Metanephros (tissue), 2 donors: ENCODE data around the genes SH3YL1 and TMEM18.

DNA sequence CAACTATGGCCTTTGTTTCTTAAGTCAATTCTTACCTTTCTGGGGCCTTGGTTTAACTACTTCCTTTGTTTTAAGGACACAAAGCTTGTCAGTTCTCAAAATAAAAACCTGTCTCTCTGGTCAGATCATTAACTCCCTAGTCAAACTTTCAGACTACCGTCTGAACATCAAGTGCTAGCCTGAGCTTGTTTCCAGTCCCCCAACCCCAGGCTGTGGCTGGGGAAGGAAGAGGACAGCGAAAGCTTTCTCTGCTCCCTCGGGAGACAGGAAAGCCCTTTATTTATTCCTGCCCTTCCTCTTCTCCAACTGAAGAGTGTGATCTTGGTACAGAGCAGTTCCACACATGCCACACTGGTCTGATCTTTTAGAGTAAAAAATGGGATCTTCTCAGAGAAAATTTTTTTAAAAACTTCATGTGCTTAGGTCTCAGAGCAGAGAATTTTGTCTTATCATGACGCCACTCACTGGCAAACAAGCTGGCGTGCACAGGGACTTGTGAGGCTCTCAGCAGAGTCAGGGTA is 1.6 kb downstream of the SH3YL1 start:
- RAMPAGE, long total RNA, result no peak

DNA sequence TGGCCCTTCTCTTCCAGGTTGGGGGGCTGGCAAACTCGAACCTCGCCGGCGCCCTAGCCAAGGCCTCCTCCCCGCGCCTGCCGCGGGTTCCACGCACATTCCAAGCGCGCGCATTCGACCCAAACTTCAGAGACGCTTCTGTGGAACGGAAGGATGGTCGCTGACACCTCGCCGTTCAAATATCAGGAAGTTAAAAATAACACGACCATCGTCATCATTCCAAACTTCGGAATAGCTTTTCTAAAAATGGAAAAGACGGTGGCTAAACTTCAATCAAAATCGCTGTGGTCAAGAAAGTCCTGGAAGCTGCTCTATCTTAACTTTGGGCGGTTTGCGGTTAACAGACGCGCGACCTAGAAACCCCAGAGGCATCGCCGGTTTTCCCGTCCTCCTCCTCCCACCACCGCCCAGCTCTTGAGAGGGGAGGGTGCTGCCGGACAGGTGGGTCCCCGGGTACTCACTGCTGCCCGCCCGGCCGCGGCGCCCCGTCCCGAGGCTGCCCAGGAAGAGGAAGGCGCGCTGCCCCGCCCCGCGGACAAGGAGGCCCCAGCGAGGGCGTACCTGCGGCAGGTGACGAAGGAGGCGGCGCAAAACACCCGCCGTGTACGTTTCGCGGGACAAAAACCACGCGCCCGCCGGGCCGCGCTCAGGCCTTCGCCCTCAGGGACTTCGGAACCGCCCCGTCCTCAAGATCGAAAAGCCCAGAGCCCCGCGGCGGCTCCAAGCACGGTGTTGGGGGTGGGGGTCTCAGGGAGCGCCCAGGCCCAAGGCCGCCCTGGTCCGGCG is at the start of gene SH3YL1:
Gene SH3YL1 (minus strand): TSS at position 510 of the 786 bp plus-strand sequence.
- RAMPAGE, long total RNA, result no peak

GRCh38 chr2:441329-441968 is 153.6 kb upstream of the ALKAL2 start:
- RAMPAGE, long total RNA, result no peak

DNA sequence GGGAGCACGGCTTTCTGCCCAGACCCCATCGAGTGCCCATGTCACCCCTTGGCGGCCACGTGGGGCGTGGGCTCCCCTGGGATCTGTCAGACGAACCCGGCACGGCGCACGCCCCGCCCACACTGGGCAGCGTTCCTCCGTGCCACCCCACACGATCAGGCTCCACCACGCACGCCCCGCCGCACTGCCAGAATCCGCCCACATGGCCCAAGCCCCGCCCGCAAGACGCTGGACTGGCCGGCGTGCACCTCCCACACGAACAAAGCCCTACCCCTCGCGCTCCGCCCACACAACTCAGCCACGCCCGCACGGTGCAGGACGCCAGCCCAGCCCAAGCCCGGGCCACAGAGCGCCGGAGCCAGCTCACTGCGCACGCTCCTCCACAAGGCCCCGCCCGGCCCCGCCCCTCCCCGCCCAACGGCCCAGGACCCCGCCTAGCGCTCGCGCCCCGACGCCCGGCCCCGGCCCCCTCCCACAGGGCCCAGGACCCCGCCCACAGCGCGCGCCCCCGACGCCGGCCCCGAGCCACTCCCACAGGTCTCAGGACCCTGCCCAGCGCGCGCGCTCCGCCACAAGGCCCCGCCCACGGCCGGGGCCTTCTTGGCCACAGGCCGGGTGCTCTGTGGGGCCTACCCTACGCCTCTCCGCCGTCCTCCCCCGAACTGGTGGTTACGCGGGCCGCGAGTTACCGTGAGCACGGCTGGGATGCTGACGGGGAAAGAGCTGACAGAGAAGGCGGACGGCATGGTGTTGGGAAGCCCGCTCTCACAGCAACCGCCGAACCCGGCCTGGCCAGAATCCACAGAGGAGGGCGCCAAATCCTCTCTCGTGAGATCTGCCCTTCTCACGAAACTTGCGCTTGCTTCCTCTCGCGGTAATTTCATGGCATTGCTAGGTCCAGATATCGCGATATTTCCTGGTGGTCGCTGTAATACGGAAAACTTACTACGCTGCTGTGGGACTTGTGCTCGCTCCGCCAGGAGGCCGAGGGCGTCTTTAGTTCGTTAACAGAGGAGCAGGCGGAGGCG is at the start of gene TMEM18:
Gene TMEM18 (minus strand): TSS at position 807 of the 1,028 bp plus-strand sequence.
- RAMPAGE, long total RNA, result start-site peak on the minus strand centred at position 796 of the sequence, 54 bp wide, 1,477 and 134 reads in 2 replicates

DNA sequence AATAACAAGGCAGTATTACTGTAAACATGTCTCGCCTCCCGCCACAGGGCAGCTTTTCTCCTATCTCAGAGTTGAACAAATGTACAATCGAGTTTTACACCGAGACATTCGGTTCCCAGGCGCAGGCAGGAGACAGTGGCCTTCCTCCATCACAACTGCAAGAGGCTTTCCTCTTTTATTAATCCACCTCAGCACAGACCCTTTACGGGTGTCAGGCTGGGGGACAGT is 25.6 kb upstream of the TMEM18 start:
- RAMPAGE, long total RNA, result no peak

DNA sequence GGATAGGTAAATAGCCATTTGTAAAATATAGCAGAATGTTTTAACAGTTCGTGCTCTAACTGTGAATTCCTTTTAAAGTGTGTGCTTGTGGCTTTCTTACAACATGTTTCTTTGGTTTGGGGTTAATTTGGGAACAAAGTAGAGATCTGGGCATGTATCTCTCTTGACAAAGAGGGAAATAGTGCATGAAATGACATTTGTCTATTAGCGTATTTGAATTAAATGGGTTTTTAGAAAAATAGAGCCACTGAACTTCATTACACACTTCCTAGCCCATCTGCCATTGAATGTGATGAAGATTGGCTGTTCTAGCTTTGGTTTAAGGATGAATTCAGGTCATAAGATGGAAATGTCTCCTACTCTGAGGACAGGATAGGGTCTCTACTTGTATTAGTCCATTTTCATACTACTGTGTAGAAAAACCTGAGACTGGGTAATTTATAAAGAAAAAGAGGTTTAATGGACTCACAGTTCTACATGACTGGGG is 202.1 kb upstream of the TPO start:
- RAMPAGE, long total RNA, result no peak

GRCh38 chr2:1244768-1244984 is 168.6 kb upstream of the TPO start:
- RAMPAGE, long total RNA, result no peak

DNA sequence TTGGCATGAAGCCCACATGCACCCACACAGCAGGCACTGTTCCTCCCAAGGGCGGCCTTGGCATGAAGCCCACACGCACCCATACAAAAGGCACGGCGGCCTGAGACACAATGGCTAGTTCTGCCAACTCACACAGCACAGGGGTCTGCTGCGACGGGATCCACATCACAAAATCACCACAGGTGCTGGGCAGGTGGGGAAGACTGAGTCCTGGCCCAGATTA is 46.6 kb upstream of the TPO start:
- RAMPAGE, long total RNA, result no peak

DNA sequence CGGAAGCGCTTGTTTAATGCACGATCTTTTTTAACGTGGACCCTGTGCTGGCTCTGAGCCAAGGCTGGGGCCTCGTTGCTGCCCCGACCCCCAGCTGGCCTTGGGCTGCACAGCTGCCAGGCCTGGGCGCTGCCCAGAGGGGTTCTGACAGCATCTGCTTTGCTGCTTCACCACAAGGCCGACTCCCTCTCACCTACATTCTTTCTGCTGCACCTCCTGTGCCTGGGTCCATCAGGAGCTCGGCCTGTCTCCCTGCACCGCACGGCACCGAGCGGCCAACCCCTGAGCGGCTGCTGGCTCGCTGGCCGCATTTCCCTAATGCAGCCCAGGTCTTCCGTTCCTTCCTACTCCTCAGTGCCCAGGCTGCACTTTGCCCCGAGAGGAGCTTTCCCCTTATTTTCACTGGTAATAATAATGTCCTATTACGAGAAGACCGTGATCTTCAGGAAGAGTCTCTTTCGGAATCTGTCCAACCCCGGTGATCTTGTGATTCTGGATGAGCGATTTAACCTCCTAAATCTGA is 62.5 kb downstream of the TPO start:
- RAMPAGE, long total RNA, result no peak

DNA sequence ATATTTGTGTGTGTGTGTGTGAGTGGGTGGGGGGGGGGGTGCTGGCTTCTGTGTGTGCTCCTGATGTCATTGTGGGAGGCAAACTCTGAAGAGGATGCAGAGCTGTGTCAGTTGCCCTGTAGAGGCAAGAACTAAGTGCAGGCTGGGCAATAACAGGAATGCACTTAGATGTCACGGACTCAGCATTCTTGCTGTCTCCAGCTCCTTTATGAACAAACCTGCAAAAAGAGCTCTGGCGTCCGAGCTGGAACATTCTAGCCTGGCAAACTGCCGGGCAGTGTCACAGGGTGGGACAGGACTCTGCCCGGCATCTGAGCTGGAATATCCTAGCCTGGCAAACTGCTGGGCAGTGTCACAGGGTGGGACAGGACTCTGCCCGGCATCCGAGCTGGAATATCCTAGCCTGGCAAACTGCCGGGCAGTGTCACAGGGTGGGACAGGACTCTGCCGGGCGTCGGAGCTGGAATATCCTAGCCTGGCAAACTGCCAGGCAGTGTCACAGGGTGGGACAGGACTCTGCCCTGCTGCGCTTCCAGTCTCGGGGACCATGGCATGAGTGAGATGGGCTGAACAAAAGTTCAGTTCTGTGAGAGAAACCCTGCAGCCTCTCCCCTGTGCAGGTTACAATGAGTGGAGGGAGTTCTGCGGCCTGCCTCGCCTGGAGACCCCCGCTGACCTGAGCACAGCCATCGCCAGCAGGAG is 80.1 kb downstream of the TPO start:
- RAMPAGE, long total RNA, result no peak

DNA sequence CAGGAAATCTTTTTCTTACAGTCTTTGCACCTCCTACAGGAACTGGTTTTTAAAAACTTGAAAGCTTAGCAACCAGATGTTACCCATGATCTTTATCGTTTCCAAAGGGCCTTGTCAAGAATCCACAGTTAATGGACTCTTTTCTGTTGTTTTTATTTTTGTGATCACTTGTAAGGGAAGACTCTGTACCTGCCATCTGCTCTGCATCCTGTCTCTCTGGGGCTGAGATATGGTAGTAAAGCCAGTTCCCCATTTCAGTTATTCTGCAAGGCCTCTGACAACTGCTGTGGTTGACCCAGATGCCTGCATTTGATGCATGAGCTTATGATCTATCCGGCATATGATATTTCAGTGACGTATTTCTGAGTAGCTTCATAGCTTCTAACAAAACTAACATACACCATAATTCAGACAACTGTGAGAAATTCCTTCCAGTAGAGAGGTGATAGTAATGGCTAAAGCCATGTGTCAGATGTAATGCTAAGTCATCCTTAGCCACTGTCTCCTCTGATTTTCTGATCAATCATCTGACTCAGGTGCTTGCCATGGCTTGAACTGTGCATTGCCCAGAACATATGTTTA is 105.1 kb downstream of the TPO start:
- RAMPAGE, long total RNA, result no peak

GRCh38 chr2:1613596-1614332 is 130.6 kb downstream of the PXDN start:
- RAMPAGE, long total RNA, result no peak

GRCh38 chr2:1823279-1823886 is 79.1 kb upstream of the PXDN start:
- RAMPAGE, long total RNA, result no peak

GRCh38 chr2:2328763-2329371 is 2.2 kb downstream of the MYT1L start:
- RAMPAGE, long total RNA, result no peak

DNA sequence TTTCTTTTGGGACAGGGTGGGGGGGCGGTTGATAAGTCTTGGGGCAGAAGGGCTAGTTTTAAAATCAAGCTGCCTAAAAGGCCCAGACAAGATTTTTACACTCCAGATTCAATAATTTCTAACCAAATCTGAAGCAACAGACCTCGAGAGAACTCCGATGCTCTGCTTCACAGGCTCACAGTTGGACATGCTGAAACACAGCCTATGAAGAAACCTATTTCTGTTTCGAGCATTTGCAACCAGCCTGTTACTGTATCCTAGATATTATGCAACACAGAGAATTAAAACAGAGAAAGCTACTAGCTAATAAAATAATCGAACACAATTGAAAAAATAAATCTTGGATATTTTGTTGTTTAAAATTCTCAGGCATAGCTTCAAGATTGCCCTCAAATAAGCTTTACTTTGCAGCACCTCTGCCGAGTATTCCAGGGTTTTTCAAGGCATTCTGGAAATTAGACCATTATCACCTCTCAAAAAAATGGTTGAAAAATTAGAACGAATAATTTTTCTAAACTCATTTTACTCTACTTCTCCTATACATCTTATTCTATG is 1.4 kb upstream of the MYT1L start:
- RAMPAGE, long total RNA, result no peak

DNA sequence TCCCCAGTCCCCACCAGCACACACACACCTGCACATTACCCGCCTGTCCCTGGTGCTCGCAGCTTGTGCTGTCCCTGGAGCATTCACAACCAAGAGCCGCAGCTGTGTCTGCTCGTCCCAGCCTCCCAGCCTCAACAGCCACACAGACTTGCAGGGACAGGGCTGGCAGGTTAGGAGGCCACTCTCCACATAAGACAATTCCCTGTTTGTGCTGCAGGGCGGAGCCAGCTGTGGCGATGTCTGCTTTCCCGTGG is 331.3 kb upstream of the MYT1L start:
- RAMPAGE, long total RNA, result no peak

- RAMPAGE, long total RNA, result no peak
Observed at GRCh38 chr2:2665065-2666032, 334.3 kb upstream of the MYT1L start.

GRCh38 chr2:3322235-3323167 is 55.1 kb downstream of the EIPR1 start:
- RAMPAGE, long total RNA, result no peak

DNA sequence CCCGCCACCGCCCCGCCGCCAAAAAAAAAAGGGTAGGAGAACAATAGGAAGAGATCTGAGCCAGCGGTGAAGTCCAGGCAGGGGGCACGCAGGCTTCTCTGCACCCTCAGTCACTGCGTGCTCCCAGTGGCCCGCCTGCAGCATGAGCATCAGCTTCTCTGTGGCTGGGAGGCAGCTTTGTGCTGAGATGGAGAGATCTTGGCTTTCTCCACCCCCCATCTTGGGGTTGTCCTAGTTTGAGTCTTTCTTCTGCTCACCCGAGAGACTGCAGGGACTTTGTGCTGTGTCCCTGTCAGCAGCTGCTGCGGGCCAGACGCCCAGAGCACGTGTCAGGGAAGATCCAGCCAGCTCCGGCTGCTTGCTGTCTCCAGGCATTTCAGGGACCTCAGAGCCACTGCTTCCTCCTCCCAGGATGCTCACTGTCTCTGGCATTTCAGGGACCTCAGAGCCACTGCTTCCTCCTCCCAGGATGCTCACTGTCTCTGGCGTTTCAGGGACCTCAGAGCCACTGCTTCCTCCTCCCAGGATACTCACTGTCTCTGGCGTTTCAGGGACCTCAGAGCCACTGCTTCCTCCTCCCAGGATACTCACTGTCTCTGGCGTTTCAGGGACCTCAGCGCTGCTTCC is 20.4 kb downstream of the TRAPPC12 start:
- RAMPAGE, long total RNA, result no peak

- RAMPAGE, long total RNA, result no peak
Observed at GRCh38 chr2:3483061-3484081, 36.0 kb downstream of the ADI1 start.